AG04449 (cell line): ENCODE measurements around a stretch of chr19.

DNA sequence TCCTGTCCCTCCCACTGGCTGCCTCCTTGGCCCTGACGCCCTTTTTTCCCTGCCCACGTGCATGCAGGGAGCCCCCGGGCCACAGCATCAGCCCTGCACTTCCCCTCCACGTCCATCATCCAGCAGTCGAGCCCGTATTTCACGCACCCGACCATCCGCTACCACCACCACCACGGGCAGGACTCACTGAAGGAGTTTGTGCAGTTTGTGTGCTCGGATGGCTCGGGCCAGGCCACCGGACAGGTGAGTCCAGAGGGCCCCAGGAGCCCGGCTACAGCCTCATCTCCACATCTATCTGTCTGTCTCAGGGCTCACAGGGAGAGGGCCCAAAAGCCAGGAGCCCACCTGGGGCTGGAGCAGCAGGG is 21.1 kb downstream of the LYL1 start:
- RRBS, result 57% methylated on average over 2 of the region's 14 CpGs

DNA sequence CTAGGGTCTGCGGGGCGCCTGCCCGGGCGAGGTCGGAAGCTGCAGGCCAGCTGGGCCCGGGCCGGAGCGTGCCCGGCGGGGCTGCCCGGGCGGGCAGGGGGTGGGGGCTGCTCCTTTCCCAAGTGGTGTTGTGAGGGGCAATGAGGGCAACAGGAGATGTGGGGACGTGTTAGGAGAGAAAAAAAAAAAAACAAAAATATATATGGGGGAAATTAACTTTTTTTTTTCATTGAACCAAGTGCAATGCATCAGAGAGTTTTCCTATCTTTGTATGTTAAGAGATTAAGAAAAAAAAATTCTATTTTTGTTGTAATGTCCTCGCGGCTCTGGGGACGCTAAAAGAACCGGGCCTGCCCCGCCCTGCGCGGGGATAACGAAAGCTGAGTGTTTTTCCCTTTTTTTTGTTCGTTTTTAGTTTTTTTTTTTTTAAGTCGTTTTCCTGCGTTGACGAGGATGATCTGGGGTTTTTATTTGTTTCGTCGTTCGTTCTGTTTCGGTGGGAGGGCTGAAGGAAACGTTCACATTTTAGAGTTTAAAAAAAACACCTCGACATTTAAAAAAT is 5.8 kb downstream of the LYL1 start:
- RRBS, result 67% methylated on average over 3 of the region's 31 CpGs

GRCh38 chr19:13103240-13103399 is 462 bp upstream of the LYL1 start:
- RRBS, result 20% methylated on average over 1 of the region's 1 CpG

DNA sequence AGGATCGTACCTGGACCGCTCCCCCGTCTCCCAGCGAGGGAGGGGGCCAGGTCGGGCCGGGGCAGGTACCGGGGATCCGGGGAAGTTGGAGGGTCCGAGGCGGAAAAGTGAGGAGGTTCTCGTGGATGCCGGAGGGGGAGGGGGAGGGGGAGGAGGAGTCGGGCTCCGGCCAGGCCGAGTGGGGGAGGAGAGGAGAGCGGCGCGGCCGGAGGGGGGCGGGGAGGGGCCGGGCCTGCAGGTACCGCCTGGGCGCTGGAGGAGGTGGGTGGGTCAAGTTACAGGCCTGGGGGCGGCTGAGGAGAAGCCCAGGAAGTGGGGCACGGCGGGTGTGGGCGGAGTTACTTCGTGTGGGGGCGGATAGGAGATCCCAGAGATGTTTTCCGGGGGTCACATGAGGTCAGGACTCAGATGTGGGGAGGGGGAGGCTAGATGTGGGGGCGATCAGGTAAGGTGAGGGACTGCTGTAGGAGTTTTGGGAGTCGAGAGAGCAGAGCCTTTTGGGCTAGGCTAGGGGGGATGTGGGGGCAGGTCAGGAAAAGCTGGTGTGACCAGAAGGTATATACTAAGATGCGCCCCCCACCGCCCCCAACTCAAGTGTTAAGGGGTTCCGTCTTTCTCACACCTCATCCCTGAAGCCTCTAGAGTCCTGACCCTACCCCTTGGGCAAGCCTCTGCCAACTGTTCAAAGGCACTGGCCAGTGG is 748 bp downstream of the NACC1 start:
- RRBS, result 3% methylated on average over 9 of the region's 35 CpGs

DNA sequence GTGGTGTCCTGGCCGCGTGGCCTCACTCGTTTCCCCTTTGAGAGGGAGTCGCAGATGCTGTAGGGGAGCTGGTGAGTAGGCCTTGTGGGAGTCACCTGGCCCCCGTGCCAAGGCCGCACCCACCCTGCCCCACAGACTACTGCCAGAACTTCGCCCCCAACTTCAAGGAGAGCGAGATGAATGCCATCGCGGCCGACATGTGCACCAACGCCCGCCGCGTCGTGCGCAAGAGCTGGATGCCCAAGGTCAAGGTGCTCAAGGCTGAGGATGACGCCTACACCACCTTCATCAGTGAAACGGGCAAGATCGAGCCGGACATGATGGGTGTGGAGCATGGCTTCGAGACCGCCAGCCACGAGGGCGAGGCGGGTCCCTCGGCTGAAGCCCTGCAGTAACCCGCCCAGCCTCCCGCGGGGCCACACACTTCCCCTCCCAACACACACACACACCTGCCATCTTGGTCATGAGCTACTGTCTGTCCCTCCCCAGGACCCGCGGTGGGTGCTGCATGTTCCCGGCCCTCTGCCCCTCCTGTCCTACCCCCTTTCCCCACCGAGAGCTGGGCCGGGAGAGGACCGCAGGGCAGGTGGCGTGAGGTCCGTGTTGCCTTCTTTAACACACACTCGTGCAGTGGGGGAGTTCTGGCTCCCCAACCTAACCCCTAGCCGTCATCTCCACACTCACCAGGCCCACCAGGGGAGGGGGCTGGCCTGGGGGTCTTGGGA is 12.0 kb downstream of the STX10 start:
- RRBS, result 90% methylated on average over 2 of the region's 40 CpGs

GRCh38 chr19:13139159-13140358 is 10.6 kb downstream of the STX10 start:
- RRBS, result no CpG with 5 or more reads among the region's 18 CpGs

DNA sequence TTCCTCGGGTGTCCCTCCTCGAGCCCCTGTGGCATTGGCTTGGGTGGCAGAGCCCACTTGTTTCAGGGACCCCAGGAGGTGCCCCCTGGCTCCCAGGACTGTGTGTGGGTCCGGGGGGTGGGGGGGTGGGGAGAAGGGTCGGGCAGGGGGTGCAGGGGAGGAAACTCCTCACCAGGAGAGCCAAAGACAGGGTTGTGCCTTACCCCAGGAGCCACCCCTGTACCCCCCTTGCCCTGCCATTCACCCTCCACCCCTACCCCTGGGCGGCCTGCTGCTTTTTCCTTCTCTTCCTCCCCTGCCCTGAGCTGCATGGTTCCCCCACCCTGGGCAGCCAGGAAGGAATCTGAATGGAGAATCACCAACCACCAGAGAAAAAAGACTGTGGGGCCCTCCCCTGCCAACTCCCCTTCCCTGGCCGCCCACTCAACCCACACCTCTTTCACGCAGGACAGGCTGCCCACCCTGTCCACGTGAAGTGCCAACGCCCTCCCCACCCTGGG is 9.6 kb downstream of the STX10 start:
- RRBS, result no CpG with 5 or more reads among the region's 9 CpGs

GRCh38 chr19:13151877-13152453 is 1.8 kb downstream of the IER2 start:
- RRBS, result under 1% methylated on average over 9 of the region's 51 CpGs

GRCh38 chr19:13156834-13157437 is 6.7 kb downstream of the IER2 start:
- RRBS, result no CpG with 5 or more reads among the region's 7 CpGs

DNA sequence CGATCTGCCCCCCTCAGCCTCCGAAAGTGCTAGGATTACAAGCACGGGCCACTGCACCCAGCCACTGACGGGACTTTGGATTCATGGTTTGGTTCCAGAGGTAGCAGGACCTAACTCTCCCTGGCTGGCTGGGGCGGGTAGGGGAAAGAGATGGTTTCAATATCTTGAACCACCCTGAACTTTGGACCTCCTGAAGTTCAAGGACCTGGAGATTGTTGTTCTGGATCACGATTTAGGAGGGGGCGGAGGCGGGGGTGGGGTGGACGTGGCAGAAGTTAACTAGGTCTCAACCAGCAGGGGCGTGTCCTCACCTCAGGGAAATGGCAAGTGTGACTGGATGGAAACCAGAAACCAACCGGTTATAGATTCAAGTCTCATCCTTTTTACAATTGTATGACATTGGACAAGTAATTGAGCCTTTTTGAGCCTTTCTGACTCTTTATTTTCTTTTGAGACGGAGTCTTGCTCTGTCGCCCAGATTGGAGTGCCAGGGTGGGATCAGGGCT is 40.9 kb downstream of the IER2 start:
- RRBS, result no CpG with 5 or more reads among the region's 13 CpGs

DNA sequence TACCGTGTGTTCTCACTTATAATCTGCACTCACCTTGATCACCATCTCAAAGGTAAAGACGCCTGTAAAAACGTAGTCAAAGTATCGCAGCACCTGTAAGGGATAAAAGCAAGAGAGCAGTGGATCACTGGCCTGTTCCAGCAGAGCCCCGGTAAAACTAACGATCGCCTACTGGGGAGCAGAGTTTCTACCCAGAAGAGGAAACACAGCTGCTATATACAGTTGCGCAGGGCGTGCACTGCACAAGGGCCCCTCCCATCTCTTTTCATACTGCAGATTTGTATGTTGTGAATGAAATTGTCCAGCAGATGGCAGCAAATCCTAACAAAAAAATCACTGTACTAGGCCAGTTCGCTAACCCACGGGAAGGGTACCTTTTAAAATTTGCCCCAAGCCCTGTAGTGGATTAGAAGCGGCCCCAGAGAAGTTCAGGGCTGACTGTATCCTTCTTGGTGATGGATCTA is 126.9 kb downstream of the IER2 start:
- RRBS, result no CpG with 5 or more reads among the region's 12 CpGs

- RRBS, result no CpG with 5 or more reads among the region's 13 CpGs
These were observed 47.0 kb downstream of the CACNA1A start for GRCh38 chr19:13459143-13459735.

DNA sequence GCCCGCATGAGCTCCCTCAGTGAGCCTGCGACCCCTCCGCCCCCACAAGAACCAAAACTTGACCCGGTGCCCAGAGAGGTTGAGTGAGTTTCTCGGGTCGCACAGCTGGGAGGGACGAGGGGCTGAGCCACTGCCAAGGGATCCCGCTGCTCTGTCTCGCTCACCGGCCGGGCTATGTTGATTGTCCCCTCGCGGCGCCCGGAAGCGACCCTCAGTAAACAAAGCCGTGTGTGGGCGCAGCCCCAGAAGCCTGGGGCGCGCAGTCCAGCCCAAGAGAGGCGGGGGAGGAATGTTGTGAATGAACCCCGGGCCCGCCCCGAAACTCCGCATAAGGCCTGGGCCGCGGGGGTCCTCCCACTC is 410 bp upstream of the ZSWIM4 start:
- RRBS, result 4% methylated on average over 8 of the region's 27 CpGs

DNA sequence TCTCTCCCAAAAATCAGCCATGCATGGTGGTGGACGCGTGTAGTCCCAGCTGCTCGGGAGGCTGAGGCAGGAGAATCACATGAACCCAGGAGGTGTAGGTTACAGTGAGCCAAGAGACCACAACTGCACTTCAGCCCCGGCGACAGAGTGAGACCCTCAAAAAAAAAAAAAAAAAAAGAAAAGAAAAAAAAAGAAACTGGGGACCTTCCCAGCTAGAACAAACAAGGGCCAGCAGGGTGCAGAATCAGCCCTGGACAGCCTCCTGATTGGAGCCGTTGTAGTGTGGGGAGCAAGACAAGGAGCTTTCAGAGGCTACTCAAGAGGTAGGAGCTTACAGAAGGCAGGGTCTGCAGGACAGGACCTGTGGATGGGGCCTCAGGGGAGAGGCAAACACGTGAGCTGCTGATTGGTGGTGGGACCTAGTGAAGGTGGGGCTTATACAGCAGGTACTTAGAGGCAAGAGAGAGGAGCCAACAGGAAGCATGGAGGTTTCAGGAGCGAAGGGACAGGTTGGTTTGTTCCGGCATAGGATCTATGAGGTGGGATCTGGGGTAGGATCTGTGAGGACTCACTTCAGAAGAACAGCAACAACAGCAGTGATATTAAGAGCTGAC is 32.3 kb downstream of the ZSWIM4 start:
- RRBS, result no CpG with 5 or more reads among the region's 9 CpGs

- RRBS, result no CpG with 5 or more reads among the region's 24 CpGs
These were observed 36.2 kb downstream of the ZSWIM4 start for GRCh38 chr19:13831047-13832294.

DNA sequence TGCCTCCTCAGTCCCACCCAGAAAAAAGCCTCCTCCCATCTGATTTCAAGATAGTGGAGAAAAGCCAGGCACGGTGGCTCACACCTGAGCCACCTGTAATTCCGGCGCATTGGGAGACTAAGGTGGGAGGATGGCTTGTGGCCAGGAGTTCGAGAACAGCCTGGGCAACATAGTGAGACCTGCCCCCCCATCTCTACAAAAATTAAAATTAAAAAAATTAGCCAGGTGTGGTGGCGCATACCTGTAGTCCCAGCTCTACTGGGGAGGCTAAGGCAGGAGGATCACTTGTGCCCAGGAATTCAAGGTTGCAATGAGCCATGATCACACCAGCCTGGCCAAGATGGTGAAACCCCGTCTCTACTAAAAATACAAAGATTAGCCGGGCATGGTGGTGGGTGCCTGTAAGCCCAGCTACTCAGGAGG is 39.4 kb downstream of the ZSWIM4 start:
- RRBS, result no CpG with 5 or more reads among the region's 7 CpGs

- RRBS, result no CpG with 5 or more reads among the region's 30 CpGs
These were observed 37.2 kb upstream of the NANOS3 start for GRCh38 chr19:13839447-13840326.

GRCh38 chr19:13865477-13866781 is 11.0 kb upstream of the NANOS3 start:
- RRBS, result 2% methylated on average over 37 of the region's 110 CpGs

- RRBS, result 4% methylated on average over 19 of the region's 34 CpGs
These were observed 3.4 kb downstream of the NANOS3 start for GRCh38 chr19:13880009-13881026.

DNA sequence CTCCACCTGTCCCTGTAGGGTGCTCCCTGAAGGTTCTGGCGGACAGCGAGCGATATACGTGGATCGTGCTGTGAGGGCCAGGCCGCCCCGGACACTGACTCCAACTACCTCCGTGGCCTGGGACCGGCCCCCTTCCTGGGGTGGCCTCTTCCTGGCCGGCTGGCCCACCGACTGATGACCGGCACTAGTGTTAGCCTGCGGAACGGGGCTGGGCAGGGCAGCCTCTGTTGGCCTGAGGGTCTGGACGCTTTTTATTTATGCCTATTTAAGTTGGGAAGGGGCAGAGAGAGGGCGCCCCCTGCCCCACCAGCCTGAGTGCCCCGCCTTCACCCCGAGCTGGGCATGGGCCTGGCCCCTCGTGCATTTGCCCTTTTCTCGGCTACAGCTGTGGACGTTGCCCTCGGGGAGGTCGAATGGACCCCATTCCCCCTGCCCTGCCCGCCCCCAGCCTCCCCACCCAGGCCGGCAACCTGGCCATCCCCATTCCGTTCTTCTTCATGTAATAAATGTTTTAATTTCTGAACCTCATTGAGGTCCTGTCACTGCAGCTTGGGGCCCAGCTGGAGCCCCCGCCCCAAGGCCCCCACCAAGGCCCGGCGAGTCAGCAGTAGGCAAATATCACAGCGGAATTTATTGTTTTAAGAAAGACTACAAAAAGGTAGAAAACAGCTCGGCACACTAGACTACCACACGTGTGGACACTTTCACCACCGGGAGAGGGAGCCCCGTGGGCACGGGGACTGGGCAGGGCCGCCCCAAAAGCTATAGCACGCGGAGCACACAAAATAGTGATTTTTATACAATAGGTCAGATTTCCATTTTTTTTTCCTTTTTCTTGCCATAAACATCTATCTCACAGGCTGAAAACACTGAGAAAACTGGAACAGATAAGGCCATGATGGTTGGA is 8.9 kb downstream of the DCAF15 start:
- RRBS, result 100% methylated on average over 2 of the region's 38 CpGs